Omental fat pad (tissue), 4 donors: ENCODE data around the gene TBC1D20.

DNA sequence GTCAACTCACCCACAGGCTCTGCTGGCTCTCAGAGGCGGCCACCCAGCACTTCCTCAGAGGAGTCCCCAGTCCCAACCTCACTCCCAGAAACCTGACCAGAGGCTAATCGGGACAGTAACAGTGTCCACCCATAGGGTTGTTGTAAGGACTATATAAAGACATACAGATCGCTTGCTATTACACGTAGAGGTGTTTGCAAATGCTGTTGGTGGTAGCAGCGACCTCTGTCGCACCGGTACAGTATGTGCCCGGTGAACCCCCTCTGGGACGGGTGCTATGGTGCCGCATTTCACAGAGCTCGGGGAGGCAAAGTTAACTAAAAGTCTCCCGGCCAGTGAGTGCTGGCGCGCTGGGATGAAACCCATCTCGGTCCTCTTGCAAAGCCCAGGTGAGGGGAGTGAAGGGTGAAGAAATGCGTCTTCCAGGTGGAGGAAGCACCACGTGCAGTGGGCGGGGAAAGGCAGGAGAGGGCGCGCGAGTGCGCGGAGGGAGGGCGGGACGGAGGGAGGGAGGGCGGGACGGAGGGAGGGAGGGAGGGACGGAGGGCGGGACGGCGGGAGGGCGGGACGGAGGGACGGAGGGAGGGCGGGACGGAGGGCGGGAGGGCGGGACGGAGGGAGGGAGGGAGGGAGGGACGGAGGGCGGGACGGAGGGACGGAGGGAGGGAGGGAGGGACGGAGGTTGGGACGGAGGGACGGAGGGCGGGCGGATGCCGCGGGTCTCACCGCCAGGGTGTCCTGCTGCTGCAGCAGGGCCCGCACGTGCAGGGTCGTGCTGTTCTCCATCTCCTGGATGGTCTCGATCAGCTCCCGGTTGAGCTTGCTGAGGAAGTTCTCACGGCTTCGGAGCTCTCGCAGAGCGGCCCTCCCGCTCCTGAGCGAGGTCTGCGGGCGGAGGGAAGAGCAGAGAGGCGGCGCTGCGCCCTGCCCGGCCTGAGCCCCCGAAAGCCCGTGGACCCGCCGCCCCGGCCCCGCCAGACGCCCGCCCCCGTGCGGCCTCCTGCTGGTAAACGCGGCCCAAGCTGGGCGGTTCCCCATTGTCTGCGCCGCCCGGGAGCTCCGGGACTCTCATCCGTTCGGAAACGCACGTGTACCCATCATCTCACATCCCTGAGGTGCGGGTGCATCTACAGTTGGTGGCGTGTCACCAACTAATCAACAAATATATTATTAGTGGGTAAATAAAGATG lies 11.7 kb downstream of the C20orf96 start:
- PRO-cap, result no peak
- RAMPAGE, long total RNA, 4 experiments, result no peak in any of the 4 experiments

- PRO-cap, result no peak
- RAMPAGE, long total RNA, 4 experiments, result no peak in any of the 4 experiments
These were observed 12.3 kb downstream of the ZCCHC3 start for GRCh38 chr20:309512-310221.

- PRO-cap, result no peak
- RAMPAGE, long total RNA, 4 experiments, result no peak in any of the 4 experiments
These were observed 11.5 kb upstream of the RBCK1 start for GRCh38 chr20:396413-397282.

DNA sequence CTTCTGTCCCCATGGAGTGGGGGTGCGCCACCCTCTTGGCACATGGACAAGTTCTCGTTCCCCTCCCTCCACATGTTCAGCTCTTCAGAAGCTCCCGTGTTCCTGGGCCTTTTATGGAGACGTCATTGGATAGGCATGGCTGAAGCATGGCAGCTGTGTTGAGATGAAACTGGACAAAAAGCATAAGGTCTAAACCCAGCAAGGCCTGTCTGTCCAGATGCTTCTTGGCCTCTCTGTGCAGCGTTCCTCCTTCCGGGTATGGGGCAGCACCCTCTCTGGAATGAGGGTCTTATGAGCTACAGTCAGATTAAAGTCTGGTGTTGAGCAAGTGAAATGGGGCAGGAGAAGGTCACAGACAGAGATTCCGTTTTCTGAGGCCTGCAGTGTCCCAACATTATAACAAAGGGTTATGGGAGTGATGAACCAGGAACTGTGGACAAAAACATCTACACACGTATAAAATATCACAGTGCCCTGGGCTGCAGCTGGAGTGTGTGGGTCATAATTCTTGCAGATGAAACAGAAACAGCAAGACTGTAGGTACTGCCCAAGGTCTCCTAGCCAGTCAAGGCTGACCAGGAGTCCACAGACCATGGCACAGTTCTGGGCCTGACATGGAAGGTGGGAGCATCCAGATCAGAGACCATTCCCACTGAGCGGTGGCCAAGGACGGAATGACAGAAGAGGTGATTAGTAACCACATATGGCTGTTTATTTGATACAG lies 26.6 kb downstream of the TBC1D20 start:
- PRO-cap, result no peak
- RAMPAGE, long total RNA, 4 experiments, result no peak in any of the 4 experiments

DNA sequence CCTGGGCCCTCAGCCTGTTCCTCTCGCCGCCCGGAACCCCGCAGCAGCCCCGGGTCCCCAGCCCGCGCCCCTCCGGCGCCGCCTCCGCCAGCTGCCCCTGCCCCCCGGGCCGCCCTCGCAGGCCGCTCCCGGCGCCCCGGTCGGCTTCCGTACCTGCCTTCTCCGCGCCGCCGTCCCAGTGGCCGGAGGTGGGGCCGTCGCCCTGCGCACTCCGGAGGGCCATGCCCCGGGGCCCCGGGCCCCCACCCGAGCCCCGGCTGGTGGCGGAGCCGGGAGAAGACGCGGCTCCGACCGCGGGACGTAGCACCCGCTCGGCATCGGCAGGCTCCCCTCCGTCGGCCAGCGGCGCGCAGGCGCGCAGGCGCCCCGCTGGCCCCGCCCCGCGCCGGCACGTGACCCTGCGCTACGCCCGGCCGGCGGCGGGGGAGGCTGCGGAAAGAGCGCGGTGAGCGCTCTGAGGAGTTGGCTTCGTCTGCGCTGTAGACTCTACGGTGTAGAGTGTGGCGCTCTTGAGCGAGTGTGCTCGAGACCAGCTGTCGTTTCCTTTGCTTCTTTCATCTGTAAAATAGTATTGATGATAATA lies at the start of gene TBC1D20:
Gene TBC1D20 (minus strand): TSS at position 351 of the 583 bp plus-strand sequence.
- PRO-cap, result no peak
- RAMPAGE, long total RNA, 4 experiments, result no peak in any of the 4 experiments

DNA sequence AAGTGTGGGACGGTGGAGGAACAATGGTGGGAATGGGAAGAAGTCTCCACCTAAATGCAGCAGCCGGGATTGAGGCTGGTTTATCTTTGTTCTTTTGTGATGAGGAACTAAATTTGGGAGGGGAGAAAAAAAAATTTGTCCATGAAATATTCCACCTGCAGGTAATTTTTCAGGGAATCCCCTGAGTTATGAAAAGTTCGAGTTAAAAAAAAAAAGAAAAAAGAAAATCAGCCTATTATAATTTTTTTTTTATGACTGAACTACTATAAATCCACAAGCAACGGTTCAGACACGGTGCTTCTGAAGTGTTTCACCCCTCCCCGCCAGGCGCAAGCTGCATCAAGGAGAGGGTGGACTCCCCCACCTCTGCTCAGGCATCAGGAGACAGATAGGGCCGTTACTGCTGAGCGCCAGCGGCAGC lies 21.2 kb upstream of the TBC1D20 start:
- PRO-cap, result no peak
- RAMPAGE, long total RNA, 4 experiments, result no peak in any of the 4 experiments

DNA sequence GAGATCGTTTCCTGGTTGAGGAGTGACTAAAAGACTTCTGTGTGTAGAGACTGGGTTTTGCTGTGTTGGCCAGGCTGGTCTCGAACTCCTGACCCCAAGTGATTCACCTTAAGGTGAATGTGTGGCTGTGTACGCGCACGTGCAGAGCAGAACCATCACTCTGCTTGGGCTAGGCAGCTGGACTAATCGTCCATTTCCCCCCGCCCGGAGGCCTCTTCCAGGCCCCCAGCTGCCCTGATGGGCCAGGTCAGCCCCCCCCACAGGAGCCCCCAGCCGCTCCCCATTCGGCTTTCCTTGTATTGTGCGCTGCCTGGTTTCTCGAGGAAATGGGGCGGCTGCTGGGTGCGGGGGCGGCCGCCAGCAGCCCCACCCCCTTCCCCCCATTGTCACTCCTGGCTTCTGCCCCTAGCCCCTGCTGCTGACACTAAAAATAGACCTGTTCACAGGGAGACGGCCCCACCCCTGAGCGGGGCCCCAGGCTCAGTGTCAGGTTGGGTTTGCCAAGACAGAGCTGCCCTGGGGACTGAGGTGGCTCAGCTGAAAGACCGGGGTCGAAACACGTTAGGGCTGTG lies 24.6 kb upstream of the CSNK2A1 start:
- PRO-cap, result no peak
- RAMPAGE, long total RNA, 4 experiments, result no peak in any of the 4 experiments

DNA sequence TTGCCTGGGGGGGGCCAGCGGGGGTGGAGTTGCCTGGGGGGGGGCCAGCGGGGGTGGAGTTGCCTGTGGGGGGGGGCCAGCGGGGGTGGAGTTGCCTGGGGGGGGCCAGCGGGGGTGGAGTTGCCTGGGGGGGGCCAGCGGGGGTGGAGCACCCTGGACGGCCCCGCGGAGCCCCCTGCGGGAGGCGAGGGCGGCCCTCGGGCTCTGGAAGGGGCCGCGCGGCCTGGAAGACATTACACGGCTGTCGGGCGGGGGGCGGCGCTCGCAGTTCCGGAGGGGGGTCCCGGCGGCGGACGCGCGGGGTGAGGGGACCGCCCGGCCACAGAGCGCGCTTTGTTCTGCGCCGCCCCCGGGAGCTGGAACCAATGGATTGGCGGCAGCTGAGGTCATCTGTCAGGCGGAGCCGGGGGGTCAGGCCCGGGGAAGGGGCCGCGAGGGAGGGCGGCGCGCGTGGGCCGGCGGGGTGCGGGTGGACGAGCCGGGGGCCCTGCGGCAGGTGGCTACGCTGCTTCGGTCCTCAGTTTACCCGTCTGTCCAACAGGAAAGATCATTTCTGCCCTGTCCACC lies 10.6 kb downstream of the SRXN1 start:
- PRO-cap, result no peak
- RAMPAGE, long total RNA, 4 experiments, result no peak in any of the 4 experiments

GRCh38 chr20:646516-647835 lies 6.0 kb downstream of the SRXN1 start:
- PRO-cap, result no peak
- RAMPAGE, long total RNA, 4 experiments, result no peak in any of the 4 experiments

DNA sequence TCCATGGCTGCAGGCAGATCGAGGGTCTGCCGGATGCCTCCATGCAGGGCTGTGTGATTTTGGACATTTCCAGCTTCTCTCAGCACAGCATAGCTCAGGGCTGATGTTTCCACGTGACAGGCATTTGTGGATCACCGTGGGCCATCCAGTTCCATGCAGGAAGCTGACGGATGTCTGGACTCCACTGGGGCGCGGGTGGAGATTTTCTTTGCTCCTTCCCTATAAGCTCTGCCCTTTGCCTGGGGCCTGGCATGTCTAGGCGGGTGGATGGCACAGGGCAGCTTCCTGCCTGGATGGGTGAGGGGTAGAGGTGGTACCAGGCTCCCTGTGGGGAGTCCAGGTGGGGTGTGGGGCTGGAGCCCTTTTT lies 10.3 kb downstream of the FAM110A start:
- PRO-cap, result no peak
- RAMPAGE, long total RNA, 4 experiments, result no peak in any of the 4 experiments

DNA sequence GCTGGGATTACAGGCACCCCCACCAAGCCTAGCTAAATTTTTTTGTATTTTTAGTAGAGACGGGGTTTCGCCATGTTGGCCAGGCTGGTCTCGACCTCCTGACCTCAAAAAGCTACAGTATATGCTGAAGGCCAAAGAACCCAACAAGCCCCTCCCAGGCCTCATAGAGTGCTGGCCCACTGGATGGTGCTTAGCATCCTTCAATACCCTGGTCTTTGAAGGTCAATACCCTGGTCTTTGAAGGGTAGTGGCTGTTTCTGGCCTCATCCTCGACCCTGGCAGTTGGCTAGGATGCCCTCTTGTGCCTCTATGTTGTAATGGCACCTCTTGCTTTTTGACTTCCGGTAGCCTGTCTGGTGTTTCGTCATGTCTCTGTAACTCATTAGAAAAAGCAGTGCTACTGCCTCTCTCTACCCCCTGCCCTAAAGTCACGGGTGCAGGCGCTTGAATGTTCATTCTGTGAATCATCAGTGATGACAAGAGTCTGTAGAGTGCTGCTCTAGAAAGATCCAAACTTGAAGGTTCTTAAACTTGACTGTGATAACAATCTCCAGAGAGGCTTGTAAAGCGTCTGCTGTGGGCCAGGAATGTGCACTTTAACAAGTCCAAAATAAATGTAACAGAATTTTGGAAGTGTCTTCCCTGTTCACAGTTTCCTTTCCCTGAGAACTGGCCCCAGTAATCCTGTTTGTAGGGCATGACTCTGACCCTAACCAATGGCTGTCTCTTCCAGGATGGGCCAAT lies 28.3 kb downstream of the RSPO4 start:
- PRO-cap, result no peak
- RAMPAGE, long total RNA, 4 experiments, result no peak in any of the 4 experiments

GRCh38 chr20:1005465-1005925 lies 3.4 kb upstream of the RSPO4 start:
- PRO-cap, result no peak
- RAMPAGE, long total RNA, 4 experiments, result no peak in any of the 4 experiments

DNA sequence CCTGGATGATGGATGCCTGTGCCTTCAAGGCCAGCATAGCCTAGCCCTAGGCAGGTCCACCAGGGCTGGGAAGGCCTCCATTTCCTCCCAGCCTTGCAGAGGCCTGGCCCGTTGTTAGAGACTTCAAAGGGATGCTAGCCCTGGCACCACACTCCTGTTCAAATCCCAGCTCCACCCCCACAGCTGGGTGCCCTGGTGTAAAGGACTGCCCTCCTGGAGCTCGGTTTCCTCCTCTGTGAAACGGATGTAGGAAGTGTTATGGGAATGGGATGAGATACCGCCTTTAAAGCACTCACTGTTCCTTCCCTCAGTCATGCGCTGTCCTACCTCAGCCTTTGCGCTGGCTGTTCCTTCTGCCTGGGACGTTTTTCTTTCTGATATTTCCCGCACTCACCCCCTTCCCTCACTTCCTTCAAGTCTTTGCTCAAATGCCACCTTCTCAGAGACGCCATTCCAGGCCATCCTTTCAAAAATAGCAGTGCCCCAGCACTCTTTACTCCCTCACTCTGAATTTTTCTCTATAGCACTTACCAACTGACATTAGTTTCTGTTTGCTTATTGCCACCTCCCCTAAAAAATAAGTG lies 2.0 kb upstream of the TMEM74B start:
- PRO-cap, result no peak
- RAMPAGE, long total RNA, 4 experiments, result no peak in any of the 4 experiments

GRCh38 chr20:1226339-1226829 lies 540 bp downstream of the RAD21L1 start:
- PRO-cap, result no peak
- RAMPAGE, long total RNA, 4 experiments, result no peak in any of the 4 experiments

DNA sequence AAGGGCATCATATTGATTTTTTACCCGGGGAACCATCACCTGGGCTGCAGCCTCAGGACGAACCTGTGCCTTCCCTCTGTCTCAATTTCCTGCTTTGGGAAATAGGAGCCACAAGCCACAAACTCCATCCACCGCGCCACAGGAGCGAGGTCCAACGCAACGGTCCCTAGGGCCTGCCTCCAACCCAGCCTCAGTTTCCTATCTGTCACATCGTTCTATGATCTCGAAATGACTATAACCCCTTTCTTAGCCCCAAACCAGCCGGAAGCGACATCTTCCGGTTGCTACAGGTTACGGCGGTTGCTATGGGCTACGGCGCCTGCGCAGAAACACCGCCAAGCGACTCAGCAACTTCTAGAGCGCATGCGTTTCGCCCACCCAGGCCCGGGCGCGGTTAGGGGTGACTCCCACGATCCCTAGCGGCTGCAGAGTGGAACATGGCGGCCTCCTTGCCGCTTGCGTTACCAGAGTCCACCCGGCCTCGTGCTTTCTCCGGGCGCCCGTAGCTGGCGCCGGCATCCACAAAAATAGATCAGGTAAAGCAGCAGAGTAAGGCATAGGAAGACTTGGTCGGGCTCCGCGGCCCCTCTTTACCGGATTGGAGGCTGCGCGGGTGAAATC lies 3.8 kb downstream of the SDCBP2 start:
- PRO-cap, result no peak
- RAMPAGE, long total RNA, 4 experiments, result start-site peak on the plus strand in 3 of 4 experiments, centred at positions 429 to 430 of the sequence, 49 to 82 reads per replicate

DNA sequence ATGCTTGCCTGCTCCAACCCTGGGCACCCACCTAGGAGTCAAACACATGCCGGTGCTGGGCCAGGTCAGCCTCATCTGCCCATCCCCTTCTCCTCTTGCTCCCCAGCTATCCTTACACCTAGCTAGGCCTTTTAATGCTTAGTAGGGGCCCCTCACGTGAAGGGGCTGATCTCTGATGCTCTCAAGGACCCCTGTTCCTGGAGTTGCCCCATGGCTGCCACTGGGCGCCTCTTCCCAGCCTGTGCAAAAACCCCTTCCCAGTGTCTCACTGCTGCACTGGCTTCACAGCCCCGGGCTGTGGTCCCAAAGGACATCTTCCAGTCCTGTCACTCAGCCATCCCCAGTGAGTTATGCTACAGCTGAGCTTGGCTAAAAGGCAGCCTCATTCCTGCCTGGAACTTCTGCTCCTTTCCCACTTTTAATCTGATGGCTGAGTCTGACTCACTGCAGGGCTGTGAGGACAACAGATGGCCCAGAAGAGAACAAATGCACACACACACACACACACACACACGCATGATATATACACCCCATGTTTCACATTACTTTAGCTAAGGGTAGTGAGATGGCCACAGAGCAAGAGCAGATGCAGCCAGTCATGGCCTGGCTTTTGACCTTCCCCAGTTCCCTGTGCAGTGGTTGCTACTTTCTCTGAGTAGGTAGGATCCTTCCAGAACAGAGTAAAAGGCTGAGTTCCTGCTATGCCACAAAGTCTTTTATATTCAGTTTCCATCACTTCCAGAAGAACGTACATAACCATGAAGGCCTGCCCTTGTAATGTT lies 12.9 kb upstream of the SDCBP2 start:
- PRO-cap, result no peak
- RAMPAGE, long total RNA, 4 experiments, result no peak in any of the 4 experiments

DNA sequence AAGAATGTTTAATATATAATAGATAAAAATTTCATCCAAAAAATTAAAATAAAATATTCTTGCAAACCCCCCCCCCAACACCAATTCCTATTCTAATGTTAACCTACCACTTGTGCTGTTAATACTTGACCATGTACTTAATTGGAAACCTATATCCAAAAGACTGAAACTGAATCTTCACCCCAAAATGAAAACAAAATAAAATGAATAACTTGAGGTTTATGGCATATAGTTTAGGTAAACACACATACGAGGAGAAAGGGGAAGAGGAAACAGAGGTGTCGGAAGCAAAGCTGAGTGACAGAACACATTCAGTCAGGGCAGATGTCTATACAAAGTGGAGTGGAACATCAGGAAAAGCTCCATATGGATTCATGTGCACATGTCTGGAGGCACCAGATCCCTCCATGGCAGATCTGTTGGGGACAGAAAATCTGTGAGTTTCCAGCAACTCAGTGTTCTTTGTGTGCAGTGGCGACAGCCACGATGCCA lies 23.2 kb downstream of the FKBP1A start:
- PRO-cap, result no peak
- RAMPAGE, long total RNA, 4 experiments, result no peak in any of the 4 experiments

DNA sequence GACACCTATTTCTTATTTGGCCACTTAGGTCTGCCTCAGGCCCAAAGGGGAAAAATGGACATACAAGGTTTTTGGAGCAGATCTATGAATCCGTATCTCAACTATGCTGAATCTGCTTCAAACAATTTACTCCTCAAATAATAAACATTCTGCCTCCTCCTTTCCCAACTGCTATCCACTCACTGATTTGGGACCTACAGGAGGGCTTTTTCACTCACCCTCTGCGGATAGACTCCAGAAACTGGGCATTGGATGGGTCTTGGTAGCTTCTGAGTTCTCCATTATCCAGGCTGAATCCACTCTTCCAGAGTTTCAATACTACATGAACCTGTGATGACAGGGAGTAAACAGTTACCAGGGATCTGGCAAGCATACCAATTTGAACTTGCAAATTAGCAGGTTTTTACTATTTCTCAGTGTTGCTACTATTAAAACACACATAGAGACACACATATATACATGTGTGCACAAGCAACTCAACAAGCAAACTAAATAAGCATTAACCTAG lies 13.8 kb downstream of the NSFL1C start:
- PRO-cap, result no peak
- RAMPAGE, long total RNA, 4 experiments, result no peak in any of the 4 experiments

DNA sequence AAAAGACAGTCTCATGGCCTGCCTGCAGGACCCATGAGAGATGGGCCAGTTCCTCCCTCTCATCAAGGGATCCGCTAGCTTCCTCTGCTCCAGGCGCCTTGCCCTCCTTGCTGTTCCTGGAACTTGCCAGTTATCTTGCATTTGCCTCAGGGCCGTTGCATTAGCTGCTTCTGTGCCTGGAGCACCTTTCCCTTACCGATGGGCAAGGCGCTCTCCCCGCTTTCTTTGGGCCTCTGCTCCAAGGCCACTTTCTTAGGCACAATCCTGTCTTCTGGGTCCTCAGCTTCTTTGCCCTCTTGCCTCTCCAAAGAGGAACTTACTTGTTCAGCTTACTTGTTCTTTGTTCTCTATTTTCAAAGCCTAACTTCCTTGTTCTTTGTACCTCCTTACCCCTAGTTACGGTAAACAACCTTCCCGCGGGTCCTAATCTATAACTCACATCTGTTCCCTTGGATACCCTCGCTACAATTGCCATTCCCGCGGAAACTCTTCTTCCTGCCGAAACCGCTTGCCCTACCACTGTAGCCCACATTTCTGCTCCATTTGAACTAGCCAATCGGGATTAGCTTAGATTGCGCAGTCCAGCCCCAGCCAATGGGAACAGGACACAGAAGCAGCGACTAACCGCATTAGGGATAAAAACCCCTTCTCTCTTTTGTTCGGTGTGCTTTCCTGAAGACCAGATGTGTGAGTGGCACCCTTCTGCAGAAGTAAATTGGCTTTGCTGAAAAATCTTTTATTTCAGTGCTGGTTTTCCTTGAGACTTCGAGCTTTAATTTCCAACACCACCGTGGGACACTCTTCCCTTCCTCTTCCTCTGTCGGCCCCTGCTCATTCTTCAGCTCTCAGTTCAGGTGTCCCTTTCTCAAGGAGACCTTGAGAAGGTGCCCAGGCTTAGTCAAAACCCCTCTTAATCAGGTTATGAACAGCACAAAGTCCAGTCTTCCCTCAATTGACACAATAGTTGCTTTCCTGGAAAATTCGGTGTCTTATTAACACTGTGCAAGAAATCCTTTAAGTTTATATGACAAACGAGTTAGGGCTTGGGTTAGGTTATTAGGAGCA lies 1.1 kb upstream of the NSFL1C start:
- PRO-cap, result no peak
- RAMPAGE, long total RNA, 4 experiments, result start-site peak on the minus strand in 1 of 4 experiments, centred at position 294 of the sequence, 50 reads per replicate

DNA sequence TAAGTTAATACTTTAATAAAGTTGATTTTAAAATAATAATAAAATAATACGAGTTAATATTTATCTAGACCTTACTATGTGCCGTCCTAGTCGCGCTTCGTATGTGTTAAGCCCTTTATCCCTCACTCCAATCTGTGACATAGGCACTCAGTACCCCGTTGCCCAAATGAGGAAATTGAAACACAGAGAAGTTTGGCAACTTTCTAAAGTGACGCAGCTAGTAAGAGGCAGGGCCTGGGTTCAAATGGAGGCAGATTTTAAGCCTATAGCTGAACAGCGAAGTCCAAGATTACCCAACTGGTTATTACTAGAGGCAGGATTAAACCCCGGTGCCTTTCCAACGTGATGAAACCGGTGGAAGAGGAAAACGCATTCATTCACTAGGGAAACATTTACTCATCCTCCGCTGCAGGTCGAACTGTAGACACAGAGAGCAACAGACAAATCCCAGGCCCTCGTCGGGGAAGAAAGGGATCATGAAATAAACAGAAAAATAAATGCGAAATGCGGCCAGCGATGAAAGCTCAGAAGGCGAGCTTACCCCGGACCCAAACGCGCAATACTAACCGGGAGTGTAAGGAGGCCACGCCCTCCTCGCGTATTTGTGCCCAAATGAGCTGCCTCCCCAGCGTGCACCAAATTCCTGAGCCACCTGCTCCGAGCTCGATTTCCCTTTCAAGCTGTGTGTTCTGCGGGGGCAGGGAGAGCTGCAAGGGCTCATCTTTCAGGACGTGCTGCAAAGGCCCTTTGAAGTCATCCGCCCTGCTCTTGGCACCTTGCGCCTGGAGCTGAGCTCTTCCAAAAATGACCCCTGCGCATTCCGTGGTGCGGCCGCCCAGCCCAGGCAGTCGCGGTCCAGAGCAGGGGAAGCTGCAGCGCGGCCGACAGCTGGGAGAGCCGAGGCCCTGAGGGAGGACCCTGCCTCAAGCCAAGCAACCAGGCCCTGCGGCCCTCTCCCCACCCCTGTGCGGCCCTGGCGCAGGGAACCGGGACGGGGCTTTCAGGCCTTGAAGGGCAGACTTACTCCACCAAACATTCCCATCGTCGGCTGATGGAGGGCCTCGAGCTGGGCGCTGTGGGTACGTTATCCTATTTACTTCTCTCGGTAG lies 46.9 kb downstream of the PDYN start:
- PRO-cap, result no peak
- RAMPAGE, long total RNA, 4 experiments, result no peak in any of the 4 experiments